Peripheral blood mononuclear cell (primary cell): ENCODE measurements around a stretch of chr1.

GRCh38 chr1:36207137-36207910 lies 16.9 kb upstream of the THRAP3 start:
- PRO-cap, 8 experiments, result no peak in any of the 8 experiments

GRCh38 chr1:36344054-36344696 lies 20.7 kb upstream of the EVA1B start:
- PRO-cap, 8 experiments, result peak in 2 of 8 experiments; most common minus-strand start chr1:36344377 (in 2)

DNA sequence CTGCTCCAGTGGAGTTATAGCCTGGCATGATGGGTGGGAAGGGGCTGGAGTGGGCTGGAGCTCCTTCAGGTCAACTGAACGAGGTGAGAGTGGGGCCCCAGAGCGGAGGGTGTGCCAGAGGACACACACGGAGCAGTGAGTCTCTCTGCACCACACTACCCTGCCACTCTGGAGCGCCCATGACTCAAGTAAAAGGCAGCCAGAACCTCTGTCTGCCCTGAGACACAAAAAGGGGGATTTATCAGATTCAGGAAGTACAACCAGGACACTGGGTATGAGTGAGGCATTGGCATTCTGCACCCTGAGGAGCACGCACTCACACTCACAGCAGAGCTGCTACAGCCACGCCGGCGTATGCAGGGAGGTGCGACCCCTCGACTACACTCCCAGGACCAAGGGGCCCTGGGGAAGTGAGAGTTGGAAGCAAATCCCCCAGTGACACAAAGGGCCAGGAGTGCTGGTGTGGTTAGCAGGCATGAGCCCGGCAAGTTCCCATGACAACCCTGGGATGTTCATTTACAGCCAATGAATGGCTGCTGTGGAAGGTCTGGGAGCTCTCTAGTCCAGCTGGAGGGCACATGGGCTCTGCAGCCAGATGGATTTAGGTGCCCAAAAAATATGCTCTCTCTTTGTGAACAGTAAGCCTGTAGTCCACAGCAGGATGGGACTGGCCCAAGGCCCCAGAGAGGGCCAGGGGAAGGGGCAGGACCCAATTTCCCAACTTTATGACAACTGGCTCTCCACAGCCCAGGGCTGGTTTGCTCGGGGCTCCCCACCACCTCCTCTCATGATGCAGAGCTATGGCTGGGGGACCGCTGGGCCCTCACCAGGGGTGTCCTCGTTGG lies 28.1 kb upstream of the EVA1B start:
- PRO-cap, 8 experiments, result peak in 3 of 8 experiments; most common plus-strand start position 292 of the sequence (in 3); most common minus-strand start position 165 of the sequence (in 1)

DNA sequence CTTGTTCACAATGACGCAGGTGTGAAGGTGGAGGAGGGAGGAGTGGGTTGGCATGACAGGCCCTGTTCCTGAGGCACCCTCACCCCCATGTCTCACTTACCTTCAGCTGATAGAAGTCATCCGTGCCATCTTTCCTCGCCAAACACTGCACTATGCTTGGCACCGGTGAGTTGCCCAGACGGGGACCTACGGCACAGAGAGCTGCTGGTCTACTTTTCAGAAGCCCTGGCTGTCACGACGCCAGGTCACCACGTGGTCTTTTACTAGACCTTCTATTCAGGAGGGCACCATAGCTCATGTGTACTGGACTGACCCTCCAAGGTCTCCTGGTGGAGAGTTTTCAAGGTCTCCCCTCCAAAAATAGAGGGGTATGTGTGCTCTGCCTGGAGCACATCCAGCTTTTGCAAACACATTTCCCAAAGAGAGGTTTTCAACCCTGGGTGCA lies 27.1 kb downstream of the STK40 start:
- PRO-cap, 8 experiments, result peak in 1 of 8 experiments; most common minus-strand start position 94 of the sequence (in 1)

GRCh38 chr1:36380861-36381953 lies 4.5 kb downstream of the STK40 start:
- PRO-cap, 8 experiments, result peak in 3 of 8 experiments; most common minus-strand start chr1:36381005 (in 1)

DNA sequence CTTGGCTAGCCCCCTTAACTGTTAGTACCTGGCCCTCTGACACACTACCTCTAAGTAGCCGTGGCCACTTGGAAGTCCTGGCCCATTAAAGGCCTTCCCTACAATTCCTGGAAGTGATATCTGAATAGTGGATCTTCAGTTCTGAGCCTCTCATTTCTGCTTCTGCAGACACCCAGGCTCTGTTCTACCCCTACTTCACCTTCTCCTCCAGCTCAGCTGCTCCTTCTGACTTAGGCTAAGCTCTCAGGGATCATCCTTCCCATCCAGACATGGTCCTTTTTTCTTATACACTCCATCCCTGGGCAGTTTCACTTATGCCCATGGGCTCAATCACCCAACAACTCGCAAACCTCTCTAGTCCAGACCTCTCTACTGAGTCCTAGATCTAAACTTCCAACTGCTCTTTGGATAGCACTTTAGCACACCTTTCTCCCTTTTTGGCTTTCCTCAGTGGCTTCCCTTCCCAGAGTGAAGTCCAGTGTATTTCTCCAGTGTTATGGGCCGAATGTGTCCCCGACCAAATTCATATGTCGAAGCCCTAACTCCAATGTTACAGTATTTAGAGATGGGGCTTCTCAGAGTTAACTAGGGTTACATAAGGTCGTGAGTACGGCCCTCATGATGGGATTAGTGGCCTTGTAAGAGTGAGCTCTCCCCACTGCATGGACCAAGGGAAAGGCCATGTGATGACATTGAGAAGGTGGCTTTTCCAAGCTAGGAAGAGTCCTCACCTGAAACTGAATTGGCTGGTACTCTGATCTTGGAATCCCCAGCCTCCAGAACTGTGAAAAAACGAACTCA lies 3.9 kb upstream of the OSCP1 start:
- PRO-cap, 8 experiments, result peak in 3 of 8 experiments; most common minus-strand start position 269 of the sequence (in 1)

- PRO-cap, 8 experiments, result peak in 1 of 8 experiments; most common plus-strand start chr1:36486470 (in 1)
Observed at GRCh38 chr1:36486247-36486567, 3.5 kb upstream of the CSF3R start.

GRCh38 chr1:36664485-36664914 lies 181.8 kb upstream of the CSF3R start:
- PRO-cap, 8 experiments, result peak in 3 of 8 experiments; most common plus-strand start chr1:36664831 (in 1); most common minus-strand start chr1:36664658 (in 3)

DNA sequence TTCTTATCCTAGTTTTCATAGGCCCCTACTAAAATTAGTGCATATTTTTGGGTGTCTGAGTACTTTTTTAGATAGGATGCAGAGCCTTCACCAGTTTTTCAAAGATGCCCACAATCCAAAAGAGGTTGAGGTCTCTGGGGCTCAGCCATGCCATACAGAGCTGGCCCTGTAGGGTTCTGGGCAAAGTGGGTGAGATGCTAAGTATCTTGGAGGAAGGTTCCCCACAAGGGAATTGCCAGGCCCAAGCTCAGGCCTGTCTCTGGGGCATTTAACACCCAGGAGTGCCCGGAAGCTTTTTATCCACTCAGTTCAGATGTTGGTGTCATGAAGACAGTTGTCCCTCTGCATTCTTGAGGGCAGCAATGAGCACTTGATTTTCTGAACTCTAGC lies 19.7 kb upstream of the GRIK3 start:
- PRO-cap, 8 experiments, result no peak in any of the 8 experiments

GRCh38 chr1:37484416-37485093 lies 10.2 kb downstream of the ZC3H12A start:
- PRO-cap, 8 experiments, result peak in 5 of 8 experiments; most common plus-strand start chr1:37484623 (in 3); most common minus-strand start chr1:37484975 (in 2)

DNA sequence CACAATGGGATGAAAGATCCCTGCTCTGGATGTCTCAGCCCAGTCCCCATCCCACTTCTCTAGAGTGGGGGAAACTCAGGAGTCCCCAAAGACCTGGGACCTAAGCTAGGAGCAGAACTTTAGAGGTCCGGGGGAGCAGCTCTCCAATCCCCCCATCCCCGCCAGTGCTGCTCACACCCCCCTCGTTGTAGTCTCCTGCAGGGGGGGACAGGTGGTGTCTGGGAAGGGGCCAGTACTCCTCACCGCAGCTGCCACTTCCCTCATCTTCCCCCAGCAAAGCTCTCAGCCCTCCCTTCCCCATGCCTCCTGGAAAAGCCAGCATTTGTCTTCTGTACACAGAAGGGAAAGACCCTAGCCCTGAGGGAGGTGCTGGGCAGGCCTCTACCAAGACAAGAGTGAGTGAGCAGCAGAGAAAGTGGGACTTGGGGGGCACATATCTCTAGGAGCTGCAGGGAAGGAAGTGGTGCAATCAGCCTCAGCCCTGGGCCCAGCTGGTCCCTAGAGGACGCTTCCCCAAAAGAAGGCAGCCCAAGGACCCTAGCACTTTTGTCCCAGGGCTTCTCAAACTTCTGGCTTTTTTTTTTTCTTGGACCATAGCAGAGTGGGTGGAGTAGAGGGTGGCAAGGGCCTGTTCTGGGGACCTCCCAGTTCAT lies 12.3 kb downstream of the ZC3H12A start:
- PRO-cap, 8 experiments, result peak in 4 of 8 experiments; most common plus-strand start position 118 of the sequence (in 1)

GRCh38 chr1:37534414-37534812 lies 19.7 kb downstream of the SNIP1 start:
- PRO-cap, 8 experiments, result no peak in any of the 8 experiments

GRCh38 chr1:37560731-37561017 lies 3.9 kb downstream of the DNALI1 start:
- PRO-cap, 8 experiments, result no peak in any of the 8 experiments

DNA sequence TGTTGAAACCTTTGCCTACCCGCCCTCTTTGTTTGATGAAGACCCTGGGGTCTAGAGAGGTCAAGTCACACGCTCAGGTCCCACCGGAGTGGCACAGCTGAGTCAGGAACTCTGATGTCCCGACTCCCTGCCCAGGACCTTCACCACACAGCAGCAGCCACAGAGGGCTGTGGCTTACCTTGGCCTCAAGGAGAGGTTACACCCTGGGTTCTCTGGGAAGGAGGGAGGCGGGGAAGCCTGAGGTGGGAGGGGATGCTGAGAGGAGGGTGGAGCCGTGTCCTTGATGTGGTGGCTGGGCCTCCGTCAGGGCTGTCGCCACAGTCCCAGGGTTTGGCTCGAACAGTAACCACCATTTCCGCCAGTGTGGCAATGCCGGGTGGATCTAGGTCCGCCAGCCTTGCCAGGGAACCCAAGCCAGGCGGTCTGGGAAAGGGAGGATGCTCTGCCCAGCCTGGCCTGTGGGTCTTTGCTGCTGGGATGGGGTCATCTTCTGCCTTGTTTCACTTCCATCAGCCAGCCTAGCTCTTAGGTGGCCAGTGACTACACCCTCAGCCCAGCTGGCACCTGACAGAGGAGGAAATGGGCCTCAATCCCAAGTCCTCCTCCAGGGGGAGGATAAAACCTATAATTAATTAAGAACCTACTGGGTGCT lies 16.4 kb downstream of the C1orf109 start:
- PRO-cap, 8 experiments, result peak in 1 of 8 experiments; most common plus-strand start position 353 of the sequence (in 1); most common minus-strand start position 171 of the sequence (in 1)

- PRO-cap, 8 experiments, result no peak in any of the 8 experiments
Observed at GRCh38 chr1:37676725-37677055, 13.6 kb downstream of the C1orf109 start.

DNA sequence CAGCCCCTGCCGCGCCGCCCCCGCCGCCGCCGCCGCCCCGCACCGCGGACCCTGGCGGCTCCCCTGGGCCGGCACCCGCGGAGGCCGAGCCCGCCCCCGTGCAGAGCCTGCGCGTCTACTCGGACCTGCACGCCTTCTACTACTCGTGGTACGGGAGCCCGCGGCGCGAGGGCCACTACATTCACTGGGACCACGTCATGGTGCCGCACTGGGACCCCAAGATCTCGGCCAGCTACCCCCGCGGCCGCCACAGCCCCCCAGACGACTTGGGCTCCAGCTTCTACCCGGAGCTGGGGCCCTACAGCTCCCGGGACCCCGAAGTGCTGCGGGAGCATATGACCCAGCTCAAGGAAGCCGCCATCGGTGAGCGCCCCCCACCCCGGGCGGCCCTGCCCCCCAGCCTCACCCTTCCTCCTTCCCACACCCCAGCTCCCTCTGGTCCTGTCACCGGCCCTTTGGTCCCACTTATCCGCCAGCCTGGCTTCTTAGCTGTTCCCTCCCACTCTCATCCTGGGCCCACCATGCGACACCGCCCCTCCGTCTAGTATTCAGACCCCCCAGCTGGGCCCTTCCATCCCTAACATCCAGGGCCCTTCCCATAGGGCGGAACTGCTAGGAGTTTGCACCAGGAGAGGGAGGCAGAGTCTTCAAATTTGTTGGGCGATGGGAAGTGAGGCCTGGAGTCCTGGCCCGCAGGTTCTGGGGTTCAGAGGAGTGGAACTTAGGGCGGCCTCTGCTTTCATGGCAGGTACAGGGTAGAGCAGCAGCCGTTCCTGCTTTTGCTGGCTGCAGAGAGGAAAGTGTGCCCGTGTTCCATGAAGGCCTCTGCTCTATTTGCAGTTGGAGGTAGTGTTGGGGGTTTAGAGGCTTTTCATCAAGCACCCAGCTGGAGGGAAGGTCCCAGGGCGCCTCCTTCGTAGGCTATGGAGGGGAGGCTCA lies 992 bp downstream of the MANEAL start:
- PRO-cap, 8 experiments, result no peak in any of the 8 experiments

GRCh38 chr1:37811620-37812356 lies 3.8 kb upstream of the YRDC start:
- PRO-cap, 8 experiments, result no peak in any of the 8 experiments

DNA sequence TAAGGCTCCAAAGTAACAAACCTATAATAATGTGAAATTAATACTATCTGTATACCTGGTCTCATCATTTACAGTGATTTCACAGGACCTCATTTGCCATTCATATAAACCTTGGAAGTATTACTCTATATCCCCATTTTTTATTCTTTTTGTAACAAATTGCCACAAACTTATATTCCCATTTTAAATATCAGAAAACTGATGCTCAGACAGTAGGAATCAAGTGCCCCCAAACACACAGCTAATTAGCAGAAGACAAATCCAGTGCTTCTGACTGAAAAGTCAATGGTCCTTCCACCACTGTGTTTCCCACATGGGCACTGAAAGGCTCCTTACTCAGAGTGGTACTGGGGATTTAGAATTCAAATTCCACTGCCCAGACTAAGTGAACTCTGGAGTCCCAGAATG lies 25.1 kb upstream of the YRDC start:
- PRO-cap, 8 experiments, result peak in 3 of 8 experiments; most common plus-strand start position 210 of the sequence (in 3)

DNA sequence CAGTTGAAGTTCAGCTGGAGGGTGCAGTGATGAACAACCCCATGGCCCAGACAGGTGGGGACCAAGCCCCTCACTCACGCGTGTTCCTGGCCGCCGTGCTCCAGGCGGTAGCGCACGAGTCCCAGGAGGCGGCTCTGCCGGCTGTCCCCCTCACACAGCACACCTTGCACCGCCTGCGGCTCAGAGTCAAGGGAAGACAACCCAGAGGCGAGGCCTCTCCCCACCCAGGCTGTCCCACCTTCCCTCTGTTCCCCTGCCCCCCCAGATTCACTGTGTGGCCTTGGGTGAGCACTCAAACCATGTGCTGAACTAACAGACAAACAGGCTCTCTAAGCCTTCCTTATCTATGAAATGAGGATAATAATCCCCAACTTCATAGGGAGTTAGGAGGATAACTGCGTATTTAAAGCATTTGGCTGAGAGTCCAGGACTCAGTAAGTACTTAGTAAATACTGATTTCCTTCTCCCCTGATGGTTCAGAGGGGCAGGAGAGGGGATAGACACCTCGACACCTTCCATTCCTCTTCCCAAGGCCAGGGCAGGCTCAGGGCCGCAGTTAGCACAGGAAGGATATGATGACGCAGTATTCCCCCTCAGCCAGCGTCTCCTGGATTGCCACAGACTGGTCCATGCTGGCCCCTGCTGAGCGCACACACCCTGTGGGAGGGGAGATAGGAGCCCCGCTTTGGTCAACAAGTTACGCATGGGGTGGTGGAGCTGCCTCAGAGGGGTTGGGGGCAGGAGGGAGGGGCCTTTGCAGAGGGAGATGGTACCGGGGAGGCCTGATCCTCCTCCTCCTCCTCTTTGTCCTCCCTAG lies 967 bp downstream of the INPP5B start:
- PRO-cap, 8 experiments, result no peak in any of the 8 experiments

DNA sequence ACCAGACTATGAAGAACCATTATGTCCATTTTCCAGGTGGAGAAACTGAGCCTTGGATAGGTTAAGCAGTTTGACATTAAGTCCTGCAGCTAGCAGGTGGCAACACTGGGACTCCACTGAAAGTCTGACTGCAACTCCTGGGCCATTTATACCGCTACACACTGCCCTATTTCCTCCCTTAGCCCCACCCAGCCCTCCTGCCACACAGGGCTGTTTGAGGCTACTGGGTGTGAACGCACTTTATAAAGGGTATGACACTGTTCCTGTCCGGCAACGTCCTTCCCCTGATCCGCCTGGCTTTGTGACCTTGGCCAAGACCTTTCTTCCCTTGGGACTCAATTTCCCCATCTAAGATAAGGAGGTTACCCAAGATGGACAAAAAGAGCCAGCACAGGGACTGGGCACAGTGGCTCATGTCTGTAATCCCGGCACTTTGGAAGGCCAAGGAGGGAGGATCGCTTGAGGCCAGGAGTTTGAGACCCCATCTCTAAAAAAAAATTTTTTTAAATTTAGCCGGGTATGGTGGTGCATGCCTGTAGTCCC lies 646 bp upstream of the INPP5B start:
- PRO-cap, 8 experiments, result peak in 7 of 8 experiments; most common plus-strand start position 276 of the sequence (in 2); most common minus-strand start position 118 of the sequence (in 7)